Left common carotid artery plus branches (tissue), 1 donor: ENCODE measurements around a stretch of chr6.

GRCh38 chr6:149568057-149568342 lies 1.8 kb downstream of the GINM1 start:
- PRO-cap: no peak

GRCh38 chr6:149691532-149692379 lies 26.1 kb downstream of the LATS1 start:
- PRO-cap: no peak

- PRO-cap: no peak
These were observed 53.4 kb downstream of the LRP11 start for GRCh38 chr6:149810372-149811491.

- PRO-cap: no peak
These were observed 13.8 kb downstream of the RAET1E start for GRCh38 chr6:149883895-149884639.

DNA sequence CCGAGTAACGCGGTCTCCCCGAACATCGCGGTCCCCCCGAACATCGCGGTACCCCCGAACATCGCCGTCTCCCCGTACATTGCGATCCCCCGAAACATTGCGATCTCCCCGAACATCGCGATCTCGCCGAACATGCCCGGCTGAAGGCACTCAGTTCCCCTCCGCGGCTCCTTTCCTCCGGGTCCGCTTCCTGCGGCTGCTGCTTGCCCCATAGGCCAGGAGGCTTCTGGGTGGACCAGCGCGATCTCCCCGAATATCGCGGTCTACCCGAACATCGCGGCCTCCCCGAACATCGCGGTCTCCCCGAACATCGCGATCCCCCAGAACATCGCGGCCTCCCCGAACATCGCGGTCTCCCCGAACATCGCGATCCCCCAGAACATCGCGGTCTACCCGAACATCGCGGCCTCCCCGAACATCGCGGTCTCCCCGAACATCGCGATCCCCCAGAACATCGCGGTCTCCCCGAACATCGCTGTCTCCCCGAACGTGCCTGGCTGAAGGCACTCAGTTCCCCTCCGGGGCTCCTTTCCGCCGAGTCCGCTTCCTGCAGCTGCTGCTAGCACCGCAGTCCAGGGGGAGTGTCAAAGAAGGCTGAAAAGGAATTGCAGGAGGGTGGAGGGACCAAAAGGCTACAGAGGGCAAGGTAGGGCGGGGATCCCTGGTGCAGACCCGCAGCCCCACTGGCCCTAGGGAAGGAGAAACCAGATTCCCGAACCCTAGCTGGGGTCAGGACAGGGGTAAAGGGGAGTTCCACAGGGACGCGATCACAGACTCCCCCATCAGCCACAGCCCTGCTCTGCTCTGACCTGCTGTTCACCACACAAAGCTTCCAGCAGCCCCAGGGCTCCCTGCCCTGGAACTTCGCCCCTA lies 1.3 kb downstream of the ULBP1 start:
- PRO-cap: no peak

DNA sequence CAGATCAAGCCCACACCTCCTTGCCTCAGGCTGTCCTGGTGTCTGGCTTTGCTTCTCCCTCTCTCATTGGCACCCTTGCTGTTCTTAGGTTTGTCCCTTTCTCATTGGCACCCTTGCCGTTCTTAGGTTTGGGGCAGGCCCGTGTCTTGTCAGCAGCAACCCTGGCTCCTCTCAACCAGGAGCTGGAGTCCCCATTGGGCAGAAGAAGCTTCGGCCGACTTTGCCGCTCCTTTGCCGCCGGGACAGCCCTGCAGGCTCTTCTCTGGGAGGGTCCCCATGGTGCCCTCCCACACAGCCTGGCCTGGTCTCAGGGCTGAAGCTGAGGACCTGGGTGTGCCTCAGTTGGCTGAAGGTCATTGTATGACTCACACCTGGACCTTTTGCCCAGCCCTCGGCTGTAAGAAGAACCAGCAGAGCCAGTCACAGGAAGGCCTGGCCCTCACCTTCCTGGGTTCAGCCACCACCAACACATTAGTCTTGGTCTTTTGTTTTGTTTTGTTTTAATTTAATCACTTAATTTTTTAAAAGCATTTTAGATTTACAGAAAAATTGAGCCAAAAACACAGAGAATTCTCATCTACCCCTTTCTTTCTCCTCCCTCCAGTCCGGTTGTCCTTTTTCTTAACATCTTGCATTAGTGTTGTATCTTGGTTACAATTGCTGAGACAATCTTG lies 59.6 kb downstream of the PPP1R14C start:
- PRO-cap: no peak

DNA sequence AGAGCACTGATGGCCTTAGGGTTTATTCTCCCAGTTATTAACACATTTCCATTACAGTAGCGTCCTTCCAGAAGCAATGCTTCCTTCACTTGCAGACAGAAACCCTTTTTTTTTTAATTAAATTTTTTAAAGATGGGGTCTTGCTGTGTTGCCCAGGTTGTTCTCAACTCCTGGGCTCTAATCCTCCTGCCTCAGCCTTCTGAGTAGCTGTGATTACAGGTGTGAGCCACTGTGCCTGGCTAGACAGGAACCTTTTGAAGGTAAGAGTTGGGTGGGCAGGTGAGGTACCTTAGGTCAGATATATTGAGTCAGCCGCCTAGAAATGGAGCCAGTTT lies 79.6 kb downstream of the IYD start:
- PRO-cap: no peak

- PRO-cap: no peak
These were observed 83.7 kb downstream of the PLEKHG1 start for GRCh38 chr6:150683145-150683940.

- PRO-cap: no peak
These were observed 86.2 kb downstream of the PLEKHG1 start for GRCh38 chr6:150685849-150686420.

DNA sequence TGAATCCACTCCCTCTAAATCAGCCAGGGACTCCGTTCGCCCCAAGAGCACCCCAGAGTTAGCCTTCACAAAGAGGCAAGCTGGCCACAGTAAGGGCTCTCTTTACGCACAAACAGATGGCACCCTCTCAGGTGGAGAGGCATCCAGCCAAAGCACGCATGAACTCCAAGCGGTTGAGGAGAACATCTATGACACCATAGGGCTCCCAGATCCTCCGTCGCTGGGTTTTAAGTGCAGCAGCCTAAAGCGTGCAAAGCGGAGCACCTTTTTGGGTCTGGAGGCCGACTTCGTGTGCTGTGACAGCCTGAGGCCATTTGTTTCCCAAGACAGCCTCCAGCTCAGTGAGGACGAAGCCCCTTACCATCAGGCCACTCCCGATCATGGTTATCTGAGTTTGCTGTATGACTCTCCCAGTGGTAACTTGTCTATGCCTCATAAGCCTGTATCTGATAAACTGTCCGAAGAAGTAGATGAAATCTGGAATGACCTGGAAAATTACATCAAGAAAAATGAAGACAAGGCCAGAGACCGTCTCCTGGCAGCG lies 34.3 kb upstream of the MTHFD1L start:
- PRO-cap: no peak

- PRO-cap: unidirectional peak, plus-strand start at chr6:151044887
These were observed 179.2 kb downstream of the MTHFD1L start for GRCh38 chr6:151044539-151045196.

DNA sequence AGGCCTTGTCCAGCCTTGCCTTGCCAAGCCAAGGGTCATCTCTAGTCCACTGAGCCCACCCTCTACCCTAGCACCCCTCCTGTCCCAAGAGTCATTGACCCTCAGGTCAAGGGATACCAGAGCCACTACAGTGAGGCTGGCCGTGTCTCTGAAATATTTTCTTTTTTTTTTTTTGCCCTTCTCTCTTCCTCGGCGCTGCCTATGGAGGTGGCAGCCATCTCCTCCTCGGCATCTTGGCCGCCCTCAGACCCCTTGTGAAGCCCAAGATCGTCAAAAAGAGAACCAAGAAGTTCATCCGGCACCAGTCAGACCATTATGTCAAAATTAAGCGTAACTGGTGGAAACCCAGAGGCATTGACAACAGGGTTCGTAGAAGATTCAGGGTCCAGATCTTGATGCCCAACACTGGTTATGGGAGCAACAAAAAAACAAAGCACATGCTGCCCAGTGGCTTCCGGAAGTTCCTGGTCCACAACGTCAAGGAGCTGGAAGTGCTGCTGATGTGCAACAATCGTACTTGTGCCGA lies 140.4 kb upstream of the AKAP12 start:
- PRO-cap: no peak

DNA sequence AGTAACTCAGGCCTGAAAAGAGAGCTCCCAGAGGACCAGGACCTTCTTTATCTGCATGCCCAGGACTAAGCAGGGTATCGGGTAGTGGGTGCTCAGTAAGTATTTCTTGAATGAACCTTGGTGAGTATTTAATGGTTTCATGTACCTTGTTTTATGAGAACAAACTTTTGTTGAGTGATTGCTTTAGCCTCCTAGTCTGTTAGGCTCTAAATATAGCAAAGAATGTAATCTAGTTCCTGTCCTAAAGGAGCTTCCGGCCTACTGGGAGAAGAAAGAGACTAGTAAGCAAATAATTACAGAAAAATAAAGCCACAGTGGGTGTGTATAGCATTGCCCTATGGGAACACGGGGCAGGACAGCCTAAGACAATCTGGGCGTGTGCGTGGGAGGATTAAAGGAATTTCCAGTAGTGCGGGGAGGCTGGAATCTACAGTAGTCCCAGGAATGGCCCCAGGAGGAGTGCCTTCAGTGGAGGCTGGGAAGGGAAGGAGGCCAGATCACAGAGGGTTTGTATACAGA lies 98.1 kb upstream of the AKAP12 start:
- PRO-cap: no peak

DNA sequence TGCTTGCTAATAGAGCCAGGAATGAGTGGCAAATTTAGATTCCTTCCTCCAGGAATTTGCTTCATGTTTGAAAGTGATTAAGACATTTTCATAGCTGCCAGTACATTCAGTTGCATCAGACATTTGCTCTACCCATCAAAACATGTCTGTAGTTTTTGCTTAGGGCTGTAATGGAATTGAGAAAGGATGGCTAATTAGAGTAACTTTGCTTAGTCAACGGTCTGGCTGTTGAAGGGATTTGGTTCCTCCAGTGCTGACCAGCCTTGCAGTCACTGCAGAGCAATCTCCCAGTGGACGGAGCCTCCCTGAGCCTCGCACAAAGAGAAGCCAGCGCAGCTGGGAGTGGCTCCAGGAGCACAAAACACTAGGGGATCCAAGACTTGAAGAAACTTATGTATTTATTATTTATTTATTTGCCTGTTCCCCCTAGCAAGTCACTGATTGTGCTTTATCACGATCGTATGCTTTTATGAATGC lies 36.6 kb downstream of the AKAP12 start:
- PRO-cap: no peak

- PRO-cap: no peak
These were observed 53.3 kb downstream of the AKAP12 start for GRCh38 chr6:151292943-151293534.

- PRO-cap: no peak
These were observed 49.8 kb downstream of the ZBTB2 start for GRCh38 chr6:151341358-151342126.

- PRO-cap: no peak
These were observed 39.3 kb downstream of the ZBTB2 start for GRCh38 chr6:151352039-151352462.

DNA sequence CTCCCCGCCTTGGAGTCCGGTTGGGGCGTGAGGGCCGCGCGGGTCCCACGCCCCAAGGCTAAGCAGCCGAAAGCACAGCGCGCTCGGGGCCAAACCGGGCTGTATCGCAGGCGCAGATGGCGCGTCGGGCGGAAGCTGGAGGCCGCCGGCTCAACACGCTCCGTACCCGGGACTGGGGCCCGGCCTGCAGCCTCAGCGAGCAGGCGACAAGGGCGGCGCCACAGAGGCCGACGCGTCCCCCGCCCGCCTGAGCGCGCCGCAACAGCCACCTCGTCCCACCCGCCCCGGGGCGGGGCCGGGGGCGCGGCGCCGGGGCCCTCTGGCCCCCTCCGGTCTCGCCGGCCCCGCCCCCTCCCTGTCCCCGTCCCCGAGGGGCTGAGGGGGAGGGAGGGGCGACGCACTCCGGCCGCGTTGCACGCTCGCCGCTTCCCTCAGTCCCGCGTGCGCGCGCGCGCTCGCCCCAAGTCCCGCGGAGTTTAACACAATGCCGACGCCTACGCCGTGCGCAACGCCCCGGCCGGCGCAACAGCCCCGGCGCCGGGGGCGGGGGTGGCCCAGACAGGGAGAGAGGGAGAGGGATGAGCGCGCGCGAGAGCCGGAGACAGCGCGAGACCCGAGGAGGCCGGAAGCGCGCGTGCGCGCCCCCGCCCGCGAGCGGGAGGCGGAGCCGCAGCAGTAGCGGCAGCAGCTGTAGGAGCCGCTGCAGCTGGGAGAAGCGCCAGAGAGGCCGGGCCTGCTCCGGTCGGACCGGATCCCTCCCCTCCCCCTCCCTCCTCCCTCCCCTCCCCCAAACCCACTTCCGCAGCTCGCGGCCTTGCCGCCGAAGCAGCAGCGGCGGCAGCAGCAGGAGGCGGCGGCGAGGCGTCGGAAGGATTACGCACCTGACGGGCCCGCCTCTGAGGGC lies 1.1 kb downstream of the ZBTB2 start:
- PRO-cap: bidirectional peak, plus-strand start at position 119 of the sequence, minus-strand start outside the sequence; unidirectional peak, minus-strand start at position 174 of the sequence; bidirectional peak, plus-strand start at position 705 of the sequence, minus-strand start at position 436 of the sequence

GRCh38 chr6:151436367-151437101 lies 15.4 kb downstream of the RMND1 start:
- PRO-cap: no peak

- PRO-cap: no peak
These were observed 131.7 kb upstream of the ESR1 start for GRCh38 chr6:151675773-151676272.